ENCODE measurements around the genes TRAPPC1, PER1 and TMEM107.

GRCh38 chr17:7834385-7834840, 396 bp downstream of the KDM6B start:
- RRBS: no CpG with 5 or more reads among the region's 17 CpGs

GRCh38 chr17:7839673-7840421, 5.8 kb downstream of the KDM6B start:
- RRBS: no CpG with 5 or more reads among the region's 3 CpGs

DNA sequence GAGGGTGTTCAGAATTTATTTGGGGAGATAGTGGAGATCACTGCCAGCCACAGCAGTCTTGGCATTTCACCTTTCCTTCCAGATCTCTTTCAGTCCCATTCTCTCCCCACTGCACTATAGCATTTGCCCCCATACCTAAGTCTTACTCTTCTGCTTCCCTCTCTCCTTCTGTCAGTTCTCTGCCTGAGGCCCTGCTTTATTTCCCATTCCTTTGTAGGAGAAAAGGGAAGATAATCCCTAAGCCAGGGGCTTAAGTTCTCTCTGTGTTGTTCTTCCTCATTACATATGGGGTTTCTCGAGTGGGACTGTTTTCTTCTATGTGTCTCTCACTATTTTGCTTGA, 6.4 kb downstream of the KDM6B start:
- RRBS: no CpG with 5 or more reads among the region's 1 CpG

DNA sequence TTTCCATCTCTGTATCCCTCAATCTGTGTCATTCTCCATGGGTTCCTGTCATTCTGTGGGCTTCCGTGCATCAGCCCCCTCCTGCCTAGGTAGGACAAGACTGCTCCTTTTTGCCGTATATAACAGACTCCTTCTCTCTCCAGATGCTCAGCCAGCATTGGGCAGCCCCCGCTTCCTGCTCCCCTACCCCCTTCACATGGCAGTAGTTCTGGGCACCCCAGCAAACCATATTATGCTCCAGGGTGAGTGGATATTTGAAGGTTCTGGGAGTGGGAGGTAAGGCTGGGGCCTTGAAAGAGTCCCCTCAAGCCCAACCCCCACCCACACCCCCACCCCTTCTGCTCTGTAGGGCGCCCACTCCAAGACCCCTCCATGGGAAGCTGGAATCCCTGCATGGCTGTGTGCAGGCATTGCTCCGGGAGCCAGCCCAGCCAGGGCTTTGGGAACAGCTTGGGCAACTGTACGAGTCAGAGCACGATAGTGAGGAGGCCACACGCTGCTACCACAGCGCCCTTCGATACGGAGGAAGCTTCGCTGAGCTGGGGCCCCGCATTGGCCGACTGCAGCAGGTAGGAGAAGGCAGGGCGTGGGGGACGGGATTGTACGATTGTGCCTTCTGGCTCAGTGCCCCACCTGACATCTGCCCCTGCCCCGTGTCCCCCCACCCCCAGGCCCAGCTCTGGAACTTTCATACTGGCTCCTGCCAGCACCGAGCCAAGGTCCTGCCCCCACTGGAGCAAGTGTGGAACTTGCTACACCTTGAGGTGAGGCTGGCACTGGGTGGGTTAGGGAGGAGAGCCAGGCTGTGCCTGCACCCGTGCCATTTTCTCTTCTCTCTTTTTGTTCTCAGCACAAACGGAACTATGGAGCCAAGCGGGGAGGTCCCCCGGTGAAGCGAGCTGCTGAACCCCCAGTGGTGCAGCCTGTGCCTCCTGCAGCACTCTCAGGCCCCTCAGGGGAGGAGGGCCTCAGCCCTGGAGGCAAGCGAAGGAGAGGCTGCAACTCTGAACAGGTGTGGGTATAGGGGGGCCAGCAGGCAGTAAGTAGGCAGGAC, 8.8 kb upstream of the TMEM88 start:
- RRBS: no CpG with 5 or more reads among the region's 25 CpGs

DNA sequence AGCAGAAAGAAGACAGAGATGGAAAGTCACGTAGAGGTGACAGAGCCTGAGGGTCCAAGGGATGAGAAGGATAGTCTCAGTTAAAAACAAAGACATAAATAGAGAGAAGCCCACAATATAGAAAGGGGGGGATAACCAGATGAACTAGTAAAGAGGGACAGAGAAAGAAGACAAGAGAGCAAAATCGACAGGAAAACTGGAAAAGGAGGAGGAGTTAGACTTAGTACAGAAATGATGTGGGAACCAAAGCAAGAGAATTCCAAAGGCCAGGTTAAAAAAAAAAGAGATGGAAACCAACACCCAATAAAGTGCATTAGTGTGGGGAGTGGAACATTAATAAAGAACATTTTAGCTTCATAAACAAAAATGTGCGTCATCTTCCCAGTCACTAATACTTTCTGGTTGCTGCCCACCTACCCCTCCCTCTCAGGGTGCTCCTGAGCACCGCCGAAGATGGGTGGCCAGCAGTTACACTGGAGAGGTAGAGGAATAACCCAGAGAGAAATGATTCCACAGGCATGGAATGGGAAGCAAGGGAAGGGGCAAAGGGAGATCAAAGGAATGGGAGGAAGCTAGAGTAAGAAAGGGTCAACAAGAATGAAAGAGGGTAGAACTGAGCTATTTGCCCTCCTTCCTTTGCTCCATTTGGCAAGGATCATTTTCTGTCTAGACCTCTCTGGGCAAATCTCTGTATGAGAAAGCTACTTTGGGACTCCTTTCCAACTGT, 6.0 kb upstream of the CHD3 start:
- RRBS: no CpG with 5 or more reads among the region's 5 CpGs

DNA sequence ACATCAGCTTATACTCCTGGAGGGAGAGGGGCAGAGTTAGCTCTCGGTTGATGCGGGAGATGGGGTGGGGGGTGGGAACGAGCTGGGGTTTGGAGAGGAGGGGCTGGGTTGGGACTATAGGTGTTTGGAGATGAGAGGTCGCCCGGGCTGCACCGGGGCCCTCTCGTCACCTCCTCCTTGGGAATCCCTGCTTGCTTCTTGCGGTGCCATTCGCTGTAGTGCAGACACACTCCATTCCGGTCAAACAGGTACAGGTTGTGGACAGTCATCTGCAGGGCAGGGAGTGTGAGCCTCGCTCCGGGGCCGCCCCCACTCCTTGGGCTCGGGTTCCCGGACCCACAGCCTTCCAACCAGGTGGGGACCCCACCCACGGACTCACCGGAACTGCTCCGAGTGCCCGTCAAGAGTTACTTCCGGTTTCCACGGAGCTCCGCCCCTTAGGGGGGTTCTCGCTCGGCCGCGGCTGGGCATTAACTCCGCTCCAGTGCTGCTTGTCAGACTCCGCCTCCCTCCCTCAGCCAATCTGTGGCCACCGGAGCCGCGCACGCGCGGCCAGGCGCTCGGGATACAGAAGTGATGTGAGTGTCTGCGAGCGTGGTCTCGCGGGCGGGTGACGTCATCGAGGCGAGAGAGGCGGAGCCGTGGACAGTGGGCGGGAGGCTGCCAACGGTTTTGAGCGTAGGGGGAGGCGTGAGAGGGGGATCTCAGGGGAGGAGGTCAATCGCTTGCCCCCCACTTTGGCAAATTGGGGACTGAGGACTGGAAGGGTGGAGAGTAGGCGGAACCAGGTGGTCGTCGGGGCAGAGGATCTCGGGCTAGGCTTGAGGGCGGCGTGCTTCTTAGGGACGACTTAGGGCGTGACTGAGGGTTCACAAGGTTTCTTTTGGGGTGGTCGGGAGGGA, at the start of gene TRAPPC1:
TSS of gene TRAPPC1 (minus strand) at position 386 of the 902 bp plus-strand sequence.
- RRBS: 2% methylated on average over 11 of the region's 60 CpGs

- RRBS: no CpG with 5 or more reads among the region's 5 CpGs
These were observed 4.1 kb downstream of the CNTROB start for GRCh38 chr17:7935938-7936652.

GRCh38 chr17:8021314-8021927, 17.4 kb upstream of the ALOX15B start:
- RRBS: no CpG with 5 or more reads among the region's 10 CpGs

- RRBS: no CpG with 5 or more reads among the region's 23 CpGs
These were observed 18.9 kb downstream of the ALOX15B start for GRCh38 chr17:8057671-8058329.

DNA sequence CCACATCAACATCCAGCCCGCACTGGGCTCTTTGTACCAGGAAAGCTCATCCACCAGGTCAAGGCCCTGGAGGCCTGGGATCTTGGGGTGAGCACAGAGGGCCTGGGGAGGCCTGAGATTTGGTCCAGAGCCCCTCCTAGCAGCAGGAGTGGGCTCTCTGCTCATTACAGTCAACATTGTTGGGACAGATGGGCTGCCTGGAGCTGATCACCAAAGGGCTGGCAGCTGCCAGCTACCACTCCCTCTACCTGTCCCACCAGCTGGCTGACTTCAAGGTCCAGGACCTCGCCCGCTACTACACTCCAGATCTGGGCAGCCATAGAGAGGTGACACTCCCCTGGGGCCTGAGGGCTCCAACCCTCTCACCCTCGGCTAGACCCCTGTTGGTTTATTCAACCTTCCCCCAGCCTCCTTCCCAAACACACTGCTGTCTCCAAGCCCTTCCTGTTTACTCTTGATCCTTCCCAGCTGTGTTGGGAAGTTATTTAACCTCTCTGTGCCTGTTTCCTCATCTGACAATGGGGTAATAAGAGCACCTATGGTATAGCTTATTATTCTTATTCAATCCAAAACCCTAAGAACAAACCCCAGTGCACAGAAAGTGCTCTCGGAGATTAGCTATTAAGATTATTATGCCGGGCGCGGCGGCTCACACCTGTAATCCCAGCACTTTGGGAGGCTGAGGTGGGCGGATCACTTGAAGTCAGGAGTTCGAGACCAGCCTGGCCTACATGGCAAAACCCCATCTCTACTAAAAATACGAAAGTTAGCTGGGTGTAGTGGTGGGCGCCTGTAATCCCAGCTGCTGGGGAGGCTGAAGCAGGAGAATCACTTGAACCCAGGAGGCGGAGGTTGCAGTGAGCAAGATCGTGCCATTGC, 17.9 kb downstream of the ALOX12B start:
- RRBS: no CpG with 5 or more reads among the region's 15 CpGs

DNA sequence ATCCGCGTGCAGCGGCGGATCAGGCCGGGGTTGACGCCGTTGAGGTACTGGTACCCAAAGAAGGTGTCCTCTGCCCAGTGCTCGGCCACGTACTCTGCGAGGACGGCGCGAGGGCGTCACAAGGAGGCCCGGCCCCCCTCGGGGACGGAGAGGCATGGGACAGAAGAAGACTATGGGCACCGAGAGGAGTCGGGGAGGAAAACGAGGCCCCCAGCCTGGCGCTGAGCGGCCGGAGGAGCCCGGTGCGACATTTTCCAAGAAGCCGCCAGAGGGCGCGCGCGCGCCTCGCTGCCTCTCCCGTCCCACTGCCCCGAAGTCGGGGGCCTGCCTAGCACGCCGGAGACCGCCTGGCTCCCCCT, 7.7 kb downstream of the ALOX12B start:
- RRBS: under 1% methylated on average over 19 of the region's 38 CpGs

DNA sequence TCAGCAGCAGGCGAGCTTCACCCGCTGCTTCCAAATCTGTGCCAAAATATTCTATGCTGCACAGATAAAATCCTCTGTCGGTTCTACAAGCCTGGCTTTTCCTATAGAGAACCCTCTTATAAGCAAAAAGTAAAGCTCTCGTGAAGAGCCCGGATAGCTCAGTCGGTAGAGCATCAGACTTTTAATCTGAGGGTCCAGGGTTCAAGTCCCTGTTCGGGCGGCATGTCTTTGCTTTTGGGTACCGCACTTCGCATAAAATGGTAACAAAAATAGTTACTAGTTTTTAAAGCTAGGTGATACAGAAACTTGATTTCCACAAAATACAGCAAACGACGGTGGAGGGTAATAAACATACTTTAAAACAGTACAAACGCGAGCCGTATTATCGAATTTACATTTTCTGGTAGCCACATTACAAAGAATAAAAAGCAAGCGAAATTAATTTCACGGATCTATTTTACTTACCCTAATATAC, 731 bp upstream of the ALOXE3 start:
- RRBS: no CpG with 5 or more reads among the region's 18 CpGs

DNA sequence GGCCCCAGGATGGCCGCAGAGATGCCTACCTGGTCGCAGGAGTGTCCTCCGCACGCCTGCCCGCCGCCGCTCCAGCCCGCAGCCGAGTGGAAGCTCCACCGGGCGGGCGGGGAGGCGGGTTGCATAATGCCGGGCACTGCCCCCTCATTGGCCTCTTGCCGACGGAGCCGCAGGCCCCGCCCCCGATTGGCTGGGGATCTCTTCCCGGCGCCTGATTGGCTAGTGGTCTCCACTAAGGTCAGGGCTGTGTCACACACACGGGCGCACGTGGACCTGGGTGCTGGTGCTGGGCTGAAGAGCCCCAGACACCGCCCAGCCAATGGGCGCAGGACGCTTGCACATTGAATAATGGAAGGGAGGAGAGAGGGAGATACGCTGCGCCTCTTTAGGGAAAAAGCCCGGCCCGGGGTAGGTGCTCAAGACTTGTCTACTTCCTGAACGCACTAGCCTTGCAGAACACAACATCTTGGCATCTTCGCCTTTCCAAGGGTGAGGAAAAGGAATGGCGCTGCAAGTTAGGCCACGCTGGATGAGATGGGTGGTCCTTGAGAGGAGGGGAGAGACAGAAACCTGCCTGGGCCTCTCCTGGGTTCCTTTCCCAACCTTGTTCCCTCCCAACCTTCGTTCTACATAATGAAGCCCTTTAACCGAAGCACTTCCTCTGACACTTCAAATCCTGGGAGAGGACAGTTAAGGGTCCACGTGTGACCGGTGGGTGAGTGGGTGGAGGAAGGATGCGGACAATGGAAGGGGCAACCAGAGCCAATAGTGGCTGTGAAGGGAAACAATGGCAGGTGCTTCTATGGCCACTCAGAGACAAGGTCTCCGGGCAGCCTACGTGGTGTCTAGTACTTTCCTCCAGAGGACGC, at the start of gene PER1:
TSS of gene PER1 (minus strand) at position 97 of the 869 bp plus-strand sequence.
- RRBS: 27% methylated on average over 10 of the region's 43 CpGs

DNA sequence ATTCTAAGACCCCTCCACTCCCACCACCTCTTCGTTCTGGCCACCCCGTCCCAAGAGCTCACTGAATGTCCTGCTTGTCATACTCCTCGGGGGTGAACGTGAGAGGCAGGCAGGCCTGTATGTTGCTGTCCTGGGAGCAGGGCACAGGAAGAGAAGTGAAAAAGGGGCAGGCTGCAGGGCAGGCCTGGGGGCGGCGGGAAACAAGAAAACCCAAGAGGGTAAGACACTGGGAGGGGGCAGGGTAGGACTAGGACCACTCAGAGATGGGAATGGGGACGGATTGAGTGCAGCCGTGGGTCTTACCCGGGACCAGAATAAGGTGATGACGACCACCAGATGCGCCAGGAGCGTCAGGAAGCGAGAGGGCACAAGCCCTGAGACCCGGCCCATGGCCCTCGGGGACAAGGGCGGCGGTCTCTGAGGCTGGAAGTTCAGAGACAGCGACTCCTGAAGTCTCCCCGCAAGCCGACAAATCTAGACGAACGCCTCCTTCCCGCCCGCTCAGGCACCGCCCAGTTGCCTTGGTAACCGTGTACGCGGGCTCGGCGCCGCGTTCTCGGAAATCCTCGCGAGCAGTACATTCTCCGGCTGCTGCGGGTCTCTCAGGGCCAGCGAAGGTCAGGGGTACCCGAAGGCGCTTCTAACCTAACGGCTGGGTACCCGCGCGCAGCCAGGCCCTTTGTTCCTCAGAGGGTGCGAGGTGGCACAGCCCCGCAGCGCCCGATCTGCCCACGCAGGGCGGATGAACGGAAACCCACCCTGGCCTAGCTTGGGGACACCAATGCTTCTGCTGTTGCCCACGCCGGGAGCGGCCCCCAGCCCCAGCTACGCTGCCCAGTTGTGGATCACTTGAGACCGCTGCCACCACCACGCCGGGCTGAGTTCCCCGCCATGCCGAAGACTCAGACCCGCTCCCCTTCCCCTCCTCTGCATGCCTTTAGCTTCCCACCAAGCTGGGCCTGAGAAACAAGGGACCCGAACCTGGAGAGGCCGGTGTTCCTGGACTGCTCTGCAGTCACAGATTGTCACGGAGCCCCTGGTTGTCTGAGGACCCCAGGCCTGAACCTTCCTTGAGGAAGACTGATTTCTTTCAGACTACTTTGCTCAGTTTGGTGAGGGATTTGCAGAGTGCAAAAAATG, at the start of gene TMEM107:
TSS of gene TMEM107 (minus strand) at position 484 of the 1,140 bp plus-strand sequence.
- RRBS: under 1% methylated on average over 9 of the region's 64 CpGs

GRCh38 chr17:8234373-8235187, 13.3 kb downstream of the CTC1 start:
- RRBS: no CpG with 5 or more reads among the region's 16 CpGs

- RRBS: no CpG with 5 or more reads among the region's 7 CpGs
These were observed 1.3 kb downstream of the RANGRF start for GRCh38 chr17:8289668-8290248.

- RRBS: no CpG with 5 or more reads among the region's 7 CpGs
These were observed 232 bp downstream of the RPL26 start for GRCh38 chr17:8382877-8383044.

DNA sequence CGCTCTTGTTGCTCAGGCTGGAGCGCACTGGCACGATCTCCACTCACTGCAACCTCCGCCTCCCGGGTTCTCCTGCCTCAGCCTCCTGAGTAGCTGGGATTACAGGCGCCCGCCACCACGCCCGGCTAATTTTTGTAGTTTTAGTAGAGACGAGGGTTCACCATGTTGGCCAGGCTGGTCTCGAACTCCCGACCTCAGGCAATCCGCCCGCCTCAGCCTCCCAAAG, 1.1 kb upstream of the RPL26 start:
- RRBS: no CpG with 5 or more reads among the region's 14 CpGs

- RRBS: no CpG with 5 or more reads among the region's 9 CpGs
These were observed 4.6 kb upstream of the NDEL1 start for GRCh38 chr17:8430899-8431608.

DNA sequence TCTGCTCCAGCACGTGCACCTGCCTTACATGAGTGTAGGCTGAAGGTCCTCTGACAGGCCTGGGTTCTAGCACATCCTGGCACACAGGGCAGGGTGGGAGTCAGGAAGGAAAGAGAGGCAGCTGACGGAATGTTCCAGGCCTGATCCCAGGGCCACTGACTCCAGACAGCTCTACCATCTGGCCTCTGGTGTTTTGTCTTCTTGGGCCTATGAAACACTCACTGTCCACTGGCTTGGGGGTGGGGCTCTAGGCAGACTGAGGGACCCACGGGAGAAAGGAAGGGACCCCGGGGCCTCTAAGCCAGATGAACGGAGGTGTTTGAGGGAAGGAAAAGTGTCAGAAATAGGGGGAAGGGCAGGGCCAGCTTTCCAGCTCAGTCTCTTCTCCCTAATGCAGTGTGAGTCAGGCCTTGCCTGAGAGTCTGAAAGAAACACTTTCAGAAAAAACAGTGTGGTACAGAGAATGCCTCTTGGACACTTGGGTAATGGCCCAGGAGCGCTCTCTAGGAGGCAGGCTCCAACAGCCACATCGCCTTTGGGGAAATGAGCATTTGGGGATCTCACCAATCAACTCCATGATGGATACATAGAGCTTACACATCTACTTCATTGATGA, 46.8 kb downstream of the NDEL1 start:
- RRBS: no CpG with 5 or more reads among the region's 7 CpGs